Epithelial cell of proximal tubule (primary cell): ENCODE results near the genes EPHA3, CPOX and CMSS1.

- RAMPAGE, long total RNA: no peak
- RRBS: no CpG with 5 or more reads among the region's 37 CpGs
Observed at GRCh38 chr3:89107179-89108028, at the start of gene EPHA3. TSS of gene EPHA3 (plus strand) at chr3:89107621.

DNA sequence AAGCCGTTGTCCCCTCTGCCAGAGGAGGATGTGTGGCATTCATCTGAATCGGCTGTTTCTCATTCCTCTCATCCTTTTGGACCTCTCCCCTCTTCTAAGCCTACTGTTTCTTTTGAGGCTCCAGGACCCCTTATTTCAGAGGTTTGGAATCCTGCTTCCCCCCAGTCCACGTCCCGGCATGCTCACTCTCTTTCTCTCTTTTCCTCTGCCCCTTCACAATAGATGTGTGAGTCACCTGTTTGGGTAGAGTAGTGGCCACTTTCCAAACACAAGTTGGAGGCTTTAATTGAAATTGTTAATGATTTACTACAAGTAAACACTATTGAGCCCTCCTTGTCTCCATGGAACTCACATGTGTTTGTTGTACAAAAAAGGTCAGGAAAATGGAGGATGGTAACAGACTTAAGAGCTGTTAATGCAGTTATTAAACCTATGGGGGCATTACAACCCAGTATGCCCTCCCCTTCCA lies 585.9 kb downstream of the NSUN3 start:
- RAMPAGE, long total RNA: no peak
- RRBS: no CpG with 5 or more reads among the region's 4 CpGs

GRCh38 chr3:98325010-98325676 lies 28.5 kb upstream of the OR5K4 start:
- RAMPAGE, long total RNA: no peak
- RRBS: no CpG with 5 or more reads among the region's 17 CpGs

GRCh38 chr3:98521274-98521847 lies 1.3 kb downstream of the CLDND1 start:
- RAMPAGE, long total RNA: no peak
- RRBS: no CpG with 5 or more reads among the region's 7 CpGs

- RAMPAGE, long total RNA: no peak
- RRBS: no CpG with 5 or more reads among the region's 5 CpGs
Observed at GRCh38 chr3:98553100-98553660, 21.4 kb downstream of the GPR15 start.

DNA sequence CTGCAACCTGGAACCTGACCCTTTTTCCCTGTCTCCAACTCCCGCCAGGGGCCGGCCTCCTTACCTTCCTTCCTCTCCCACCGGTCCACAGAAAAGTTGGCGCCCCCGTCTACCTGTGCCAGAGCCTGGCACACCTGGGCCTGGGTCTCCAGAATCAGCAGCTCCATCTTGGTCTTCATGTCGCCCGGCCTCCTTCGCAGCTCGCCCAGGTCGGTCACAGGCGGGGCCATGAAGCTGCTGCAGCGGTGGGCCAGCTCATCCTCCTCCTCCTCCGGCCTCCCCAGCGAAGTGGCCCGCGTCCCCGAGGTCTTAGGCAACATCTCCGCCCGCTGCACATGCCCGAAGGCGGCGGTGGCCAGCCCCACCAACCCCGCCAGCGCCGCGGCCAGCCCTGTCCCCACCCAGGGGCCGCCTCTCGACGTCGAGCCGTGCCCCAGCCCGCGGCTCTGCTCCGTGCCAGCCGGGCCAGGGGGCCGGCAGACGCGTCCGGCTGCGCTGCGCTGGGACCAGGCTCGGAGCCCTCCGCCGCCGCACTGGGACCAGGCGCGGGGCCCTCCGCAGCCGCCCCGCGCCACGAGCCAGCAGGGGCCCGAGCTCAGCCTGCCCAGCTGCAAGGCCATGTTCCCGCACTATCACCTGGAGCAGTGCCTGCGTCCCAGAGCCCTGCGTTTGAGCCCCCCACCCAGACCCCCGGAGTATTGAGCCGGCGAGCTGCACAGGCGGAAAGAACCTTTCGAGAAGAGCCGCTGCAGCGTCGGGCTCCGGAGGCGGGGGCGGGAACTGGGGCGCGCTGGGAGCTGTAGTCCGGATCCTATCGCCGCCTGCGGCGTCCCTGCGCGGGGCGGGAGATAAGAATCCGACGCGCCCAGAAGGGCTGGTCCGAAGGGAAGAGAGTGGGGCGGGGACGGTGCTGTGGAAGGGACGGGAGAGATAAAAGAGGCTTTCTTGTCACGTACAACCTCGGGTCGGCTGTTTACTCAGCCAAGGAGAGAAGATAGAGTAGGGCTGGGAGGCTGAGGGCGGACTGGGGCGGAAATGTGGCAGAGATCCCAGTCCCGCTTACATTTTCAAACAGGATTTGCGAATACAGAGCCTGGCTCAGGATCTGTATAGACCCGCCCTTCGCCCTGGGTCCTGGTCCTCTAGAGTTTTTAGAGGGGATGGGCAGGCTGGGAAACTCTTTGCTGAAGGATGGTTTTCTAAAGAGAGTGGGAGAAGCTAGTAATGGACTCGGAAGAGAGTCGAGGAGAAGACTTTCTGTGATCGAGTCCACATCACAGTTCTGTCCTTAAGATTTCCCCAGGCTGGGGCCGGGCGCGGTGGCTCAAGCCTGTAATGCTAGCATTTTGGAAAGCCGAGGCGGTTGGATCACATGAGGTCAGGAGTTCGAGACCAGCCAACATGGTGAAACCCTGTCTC lies at the start of gene CPOX:
Gene CPOX, minus strand, starts transcription at position 727 of the 1,419 bp plus-strand sequence.
- RAMPAGE, long total RNA: no peak
- RRBS: 1% methylated on average over 23 of the region's 102 CpGs

DNA sequence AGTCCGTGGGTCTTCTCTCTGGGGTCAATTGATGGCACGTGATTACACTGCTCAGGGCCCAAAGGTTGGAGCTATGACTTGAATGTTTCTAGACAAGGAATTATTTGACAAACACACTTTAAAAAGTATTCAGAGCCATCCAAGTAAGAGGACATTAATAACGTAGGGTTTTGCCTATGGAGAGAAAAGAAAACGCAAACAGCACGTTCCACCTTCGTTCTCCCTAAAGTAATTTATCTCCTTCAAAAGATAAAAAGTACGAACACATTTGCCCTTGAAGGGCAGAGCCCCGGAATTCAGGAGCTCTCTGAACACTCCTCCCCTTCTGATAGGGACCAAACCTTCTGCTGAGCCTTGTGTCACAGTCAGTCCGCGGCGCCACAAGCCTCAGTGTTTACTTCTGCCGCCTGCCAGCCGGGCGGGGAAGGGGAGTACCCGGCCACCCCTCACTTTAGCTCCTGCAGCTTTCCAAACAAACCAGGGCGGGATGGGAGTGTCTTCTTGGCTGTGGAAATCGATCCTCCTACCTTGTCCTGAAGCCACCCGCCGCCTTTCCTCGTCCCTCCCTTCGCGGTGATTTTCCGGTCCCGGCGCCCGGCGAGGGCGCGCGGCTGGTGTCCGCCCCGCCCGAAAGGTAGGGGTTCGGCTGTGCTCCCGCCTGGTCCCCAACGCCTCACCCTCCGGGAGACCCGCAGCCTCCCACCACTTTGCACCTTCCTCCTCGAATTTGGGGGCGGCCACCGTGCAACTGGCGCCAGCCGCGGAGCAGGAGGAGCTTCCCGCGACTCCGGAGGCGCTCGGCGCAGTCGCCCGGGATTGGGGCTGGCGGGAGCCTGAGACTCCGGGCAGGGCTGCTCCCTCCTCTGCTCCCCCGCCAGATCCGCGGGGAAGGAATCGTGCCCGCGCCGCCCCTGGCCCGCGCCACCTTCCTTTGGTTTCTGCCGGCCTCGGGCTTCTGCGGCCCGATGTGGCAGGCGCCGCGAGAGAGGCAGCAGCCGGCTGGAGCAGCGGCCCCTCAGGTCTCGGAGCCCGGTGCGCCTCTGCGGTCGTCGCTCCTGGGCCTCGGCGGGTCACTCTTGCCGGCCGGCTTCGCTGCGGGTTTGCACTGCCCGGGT lies 30.9 kb upstream of the ST3GAL6 start:
- RAMPAGE, long total RNA: no peak
- RRBS: 2% methylated on average over 37 of the region's 85 CpGs

DNA sequence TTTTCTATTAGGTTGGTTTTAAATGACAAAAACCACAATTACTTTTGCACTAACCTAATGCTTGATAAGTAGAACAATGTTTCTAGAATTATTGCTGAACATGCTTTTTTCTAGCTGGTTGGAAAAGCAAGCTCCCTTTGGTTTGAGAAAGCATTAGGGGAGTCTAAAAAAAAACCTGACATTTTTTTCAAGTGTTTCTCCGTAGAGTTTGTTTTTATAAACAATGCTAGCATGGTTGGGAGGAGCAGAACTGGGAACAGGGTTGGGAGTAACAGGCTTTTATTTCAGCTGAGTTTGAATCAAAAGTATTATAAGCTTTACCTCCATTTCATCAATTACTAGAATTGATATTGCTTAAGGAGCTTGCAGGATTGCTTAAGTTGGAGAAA lies 1.0 kb downstream of the ST3GAL6 start:
- RAMPAGE, long total RNA: no peak
- RRBS: no CpG with 5 or more reads among the region's 1 CpG

- RAMPAGE, long total RNA: no peak
- RRBS: no CpG with 5 or more reads among the region's 3 CpGs
Observed at GRCh38 chr3:98881492-98882062, 19.9 kb downstream of the DCBLD2 start.

- RAMPAGE, long total RNA: no peak
- RRBS: no CpG with 5 or more reads among the region's 6 CpGs
Observed at GRCh38 chr3:99640145-99640862, 1.9 kb downstream of the COL8A1 start.

DNA sequence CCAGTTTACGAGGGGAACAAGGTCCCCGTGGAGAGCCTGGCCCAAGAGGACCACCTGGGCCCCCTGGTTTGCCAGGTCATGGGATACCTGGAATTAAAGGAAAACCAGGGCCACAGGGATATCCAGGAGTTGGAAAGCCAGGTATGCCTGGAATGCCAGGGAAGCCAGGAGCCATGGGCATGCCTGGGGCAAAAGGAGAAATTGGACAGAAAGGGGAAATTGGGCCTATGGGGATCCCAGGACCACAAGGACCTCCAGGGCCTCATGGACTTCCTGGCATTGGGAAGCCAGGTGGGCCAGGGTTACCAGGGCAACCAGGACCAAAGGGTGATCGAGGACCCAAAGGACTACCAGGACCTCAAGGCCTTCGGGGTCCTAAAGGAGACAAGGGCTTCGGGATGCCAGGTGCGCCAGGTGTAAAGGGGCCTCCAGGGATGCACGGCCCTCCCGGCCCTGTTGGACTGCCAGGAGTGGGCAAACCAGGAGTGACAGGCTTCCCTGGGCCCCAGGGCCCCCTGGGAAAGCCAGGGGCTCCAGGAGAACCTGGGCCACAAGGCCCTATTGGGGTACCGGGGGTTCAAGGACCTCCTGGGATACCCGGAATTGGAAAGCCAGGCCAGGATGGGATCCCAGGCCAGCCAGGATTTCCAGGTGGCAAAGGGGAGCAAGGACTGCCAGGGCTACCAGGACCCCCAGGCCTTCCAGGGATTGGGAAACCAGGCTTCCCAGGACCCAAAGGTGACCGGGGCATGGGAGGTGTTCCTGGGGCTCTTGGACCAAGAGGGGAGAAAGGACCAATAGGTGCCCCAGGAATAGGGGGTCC lies 23.2 kb upstream of the CMSS1 start:
- RAMPAGE, long total RNA: no peak
- RRBS: no CpG with 5 or more reads among the region's 11 CpGs

DNA sequence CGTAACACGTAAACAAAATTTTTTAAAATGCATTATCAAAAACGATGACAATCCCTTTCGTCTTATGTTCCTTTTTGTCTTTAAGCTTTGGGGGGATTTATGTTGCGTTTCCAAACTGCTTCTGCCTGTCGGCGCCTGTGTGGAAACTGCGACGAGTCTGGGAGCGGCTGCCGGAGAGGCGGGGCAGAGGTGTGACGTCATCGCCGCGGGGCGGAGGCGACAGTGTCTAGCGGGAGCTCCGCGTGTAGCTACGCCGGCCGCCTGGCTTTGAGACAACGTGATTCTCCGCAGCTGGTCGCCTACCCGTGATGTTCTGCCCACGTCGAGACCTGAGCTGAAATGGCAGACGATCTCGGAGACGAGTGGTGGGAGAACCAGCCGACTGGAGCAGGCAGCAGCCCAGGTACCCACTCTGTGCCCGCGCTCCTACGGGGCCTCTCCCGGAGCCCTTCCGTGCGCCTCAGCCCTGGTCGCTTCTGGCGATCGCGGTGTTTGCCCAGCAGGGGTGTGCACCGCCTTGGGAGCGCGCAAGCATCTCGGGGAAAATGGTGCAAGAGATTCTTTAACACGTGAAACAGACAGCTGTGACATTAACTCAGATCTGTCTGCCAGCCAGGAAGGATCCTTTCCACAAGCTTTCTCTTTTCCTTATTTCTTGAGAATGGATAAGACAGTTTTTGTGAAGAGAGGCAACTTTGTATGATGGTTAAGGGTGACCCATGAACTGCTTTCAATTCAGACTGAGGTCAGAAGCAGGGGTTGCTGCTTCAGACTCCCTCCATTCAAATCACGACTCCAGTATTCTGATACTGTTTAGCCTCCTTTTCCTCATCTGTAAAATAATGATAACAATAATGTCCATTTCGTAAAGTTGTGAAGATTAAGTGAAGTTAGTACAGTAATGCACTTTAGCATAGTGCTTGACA lies at the start of gene CMSS1:
Gene CMSS1, plus strand, starts transcription at position 222 of the 926 bp plus-strand sequence.
- RAMPAGE, long total RNA: start-site peak on the plus strand centred at position 227 of the sequence, 92 bp wide, 2,265 and 363 reads in 2 replicates
- RRBS: 1% methylated on average over 10 of the region's 51 CpGs

DNA sequence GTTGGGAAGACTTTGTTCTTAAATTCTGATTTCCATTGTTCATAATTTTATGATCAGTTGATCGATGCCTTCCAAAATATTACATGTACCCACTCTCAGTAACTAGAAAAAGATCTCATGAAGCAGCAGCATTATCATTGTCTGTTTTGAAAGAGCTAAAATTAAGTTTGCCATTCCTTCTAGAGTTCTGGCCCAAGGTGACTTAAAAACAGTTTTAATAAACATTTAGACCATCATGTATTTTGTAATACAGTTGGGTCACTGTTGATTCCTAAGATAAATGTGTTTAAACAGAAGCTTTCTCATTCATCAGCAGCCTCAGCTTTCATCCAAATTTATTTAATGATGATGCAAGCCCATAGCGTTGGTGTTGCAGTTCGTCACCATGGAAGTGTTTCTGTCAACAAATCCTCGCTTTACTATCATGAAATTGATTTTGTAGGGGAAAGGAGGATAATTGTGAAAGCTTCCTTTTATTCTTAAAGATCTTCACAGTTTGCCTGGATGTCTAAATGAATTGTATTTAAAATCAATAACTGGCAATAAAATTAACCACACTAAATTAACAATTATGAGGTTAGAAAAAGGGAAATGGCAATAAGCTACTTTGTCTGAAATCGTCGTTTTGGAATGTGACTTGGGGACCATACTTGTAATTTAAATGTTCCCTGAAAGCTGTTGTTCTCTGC lies 28.8 kb downstream of the CMSS1 start:
- RAMPAGE, long total RNA: no peak
- RRBS: no CpG with 5 or more reads among the region's 6 CpGs

DNA sequence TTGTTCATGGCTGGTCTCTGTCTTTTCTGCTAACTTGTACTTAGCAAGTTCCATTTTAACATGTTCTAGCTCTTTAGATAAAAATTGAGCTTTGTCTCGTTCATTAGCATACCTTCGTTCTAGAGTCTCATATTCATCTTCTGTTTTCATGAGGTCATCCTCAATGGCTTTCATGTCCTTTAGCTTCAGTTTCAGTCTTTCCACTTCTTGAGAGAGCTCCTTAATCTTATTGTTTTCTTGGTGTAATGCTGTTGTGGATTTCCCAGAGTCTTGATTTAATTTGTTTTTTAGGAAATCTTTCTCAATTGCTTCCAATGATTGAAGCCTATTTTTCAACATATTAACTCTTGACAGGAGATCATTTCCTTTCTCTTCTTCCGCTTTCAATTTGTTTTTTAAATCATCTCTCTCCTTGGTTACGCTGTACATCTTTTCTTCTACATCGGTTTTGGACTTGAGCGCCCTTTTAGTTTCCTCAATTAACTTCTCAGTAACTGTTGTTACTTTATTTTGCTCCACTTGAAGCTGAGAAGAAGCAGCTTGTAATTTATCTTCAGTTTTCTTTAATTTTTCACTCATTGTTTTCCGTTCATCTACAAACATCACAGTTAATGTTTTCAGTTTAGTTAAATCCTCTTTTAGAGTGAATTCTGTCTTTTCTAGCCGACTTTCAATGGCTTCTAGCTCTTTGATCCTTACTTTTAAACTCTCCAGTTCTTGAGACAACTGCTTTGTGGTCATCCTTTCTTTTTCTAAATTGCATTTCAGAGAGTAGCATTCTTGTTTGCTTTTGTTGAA lies 32.1 kb downstream of the CMSS1 start:
- RAMPAGE, long total RNA: no peak
- RRBS: no CpG with 5 or more reads among the region's 8 CpGs

DNA sequence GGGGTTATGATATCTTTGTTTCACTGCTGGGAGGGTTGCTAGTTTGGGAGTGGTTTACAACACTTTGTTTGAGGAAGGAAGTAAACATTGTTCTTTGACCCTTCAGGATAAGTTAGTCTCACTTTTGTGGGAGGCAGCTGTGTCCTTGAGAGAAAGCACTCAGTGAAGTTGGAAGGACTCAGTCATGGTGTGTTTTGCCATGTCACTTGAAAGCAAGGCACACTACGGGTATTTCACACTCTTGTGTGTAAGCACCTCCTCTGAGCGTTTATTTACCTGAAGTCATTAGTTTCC lies 103.3 kb downstream of the CMSS1 start:
- RAMPAGE, long total RNA: no peak
- RRBS: no CpG with 5 or more reads among the region's 2 CpGs

DNA sequence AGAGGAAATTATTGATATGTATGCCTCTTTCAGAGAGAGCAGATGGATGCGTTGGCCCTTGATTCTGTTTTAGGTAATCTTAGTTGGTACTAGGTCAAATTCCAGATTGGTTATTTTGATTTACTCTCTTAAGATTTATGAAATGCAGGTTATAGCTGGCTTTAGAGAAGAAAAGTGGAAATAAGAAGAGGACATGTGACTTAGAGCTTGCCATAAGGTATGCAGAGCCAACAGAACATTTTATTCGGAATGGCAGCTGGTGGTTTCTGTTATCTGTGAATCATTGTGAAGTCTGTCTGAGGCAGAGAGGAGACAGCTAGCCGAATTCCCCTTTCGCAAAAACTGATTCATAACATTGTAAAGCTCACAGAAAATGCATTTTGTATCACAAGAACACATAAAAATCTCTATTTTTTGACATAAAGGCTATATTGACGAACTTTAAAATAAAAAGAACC lies 82.1 kb downstream of the FILIP1L start:
- RAMPAGE, long total RNA: no peak
- RRBS: no CpG with 5 or more reads among the region's 5 CpGs

DNA sequence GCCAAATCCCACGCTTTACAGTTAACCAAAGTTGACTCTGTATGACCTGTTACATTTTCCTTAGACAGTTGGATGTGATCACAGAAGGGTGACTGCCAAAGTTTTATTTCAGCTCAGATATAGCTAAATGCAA lies 73.4 kb downstream of the FILIP1L start:
- RAMPAGE, long total RNA: no peak
- RRBS: no CpG with 5 or more reads among the region's 1 CpG

GRCh38 chr3:100402316-100402791 lies 1.0 kb downstream of the LNP1 start:
- RAMPAGE, long total RNA: no peak
- RRBS: no CpG with 5 or more reads among the region's 2 CpGs

- RAMPAGE, long total RNA: no peak
- RRBS: no CpG with 5 or more reads among the region's 3 CpGs
Observed at GRCh38 chr3:100519394-100519746, 27.0 kb downstream of the TMEM45A start.

DNA sequence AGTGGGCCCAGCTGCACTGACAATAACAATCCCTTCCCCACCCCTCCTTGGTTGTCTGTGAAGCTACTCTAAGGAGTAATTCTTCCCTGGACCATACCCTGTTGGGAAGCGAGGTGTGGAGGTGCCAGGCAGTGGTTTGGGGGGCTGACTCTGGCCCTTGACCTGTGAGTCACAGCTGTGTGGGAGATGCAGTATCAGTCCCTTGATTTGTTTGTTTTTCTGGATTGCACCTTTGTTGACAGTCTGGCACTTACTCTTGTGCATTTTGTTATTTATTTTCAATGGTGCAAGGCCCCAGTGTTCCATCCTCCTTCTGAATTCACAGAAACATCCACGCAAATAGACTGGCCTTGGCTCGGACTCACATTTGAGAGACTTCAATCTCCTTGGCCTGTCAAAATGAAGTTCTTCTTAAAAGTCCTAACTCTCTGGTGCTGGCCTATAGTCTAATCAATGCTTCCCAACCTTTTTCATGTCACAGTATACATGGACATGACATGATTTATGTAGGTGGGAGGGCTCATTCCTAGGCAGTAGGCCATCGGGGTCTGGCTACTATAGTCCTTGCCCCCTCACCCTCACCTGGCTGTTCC lies 29.8 kb downstream of the TMEM45A start:
- RAMPAGE, long total RNA: no peak
- RRBS: no CpG with 5 or more reads among the region's 4 CpGs